ENCODE data around the gene HOATZ.

- RRBS, result 4% methylated on average over 5 of the region's 34 CpGs
Measured at GRCh38 chr11:111514549-111515150, at the start of gene HOATZ. TSS of gene HOATZ (plus strand) at chr11:111514778.

- RRBS, result 53% methylated on average over 15 of the region's 42 CpGs
Measured at GRCh38 chr11:111541167-111542065, 896 bp downstream of the LAYN start.

GRCh38 chr11:111601703-111602368 lies 413 bp upstream of the SIK2 start:
- RRBS, result 8% methylated on average over 7 of the region's 50 CpGs

GRCh38 chr11:111626526-111627456 lies 24.5 kb downstream of the SIK2 start:
- RRBS, result no CpG with 5 or more reads among the region's 5 CpGs

DNA sequence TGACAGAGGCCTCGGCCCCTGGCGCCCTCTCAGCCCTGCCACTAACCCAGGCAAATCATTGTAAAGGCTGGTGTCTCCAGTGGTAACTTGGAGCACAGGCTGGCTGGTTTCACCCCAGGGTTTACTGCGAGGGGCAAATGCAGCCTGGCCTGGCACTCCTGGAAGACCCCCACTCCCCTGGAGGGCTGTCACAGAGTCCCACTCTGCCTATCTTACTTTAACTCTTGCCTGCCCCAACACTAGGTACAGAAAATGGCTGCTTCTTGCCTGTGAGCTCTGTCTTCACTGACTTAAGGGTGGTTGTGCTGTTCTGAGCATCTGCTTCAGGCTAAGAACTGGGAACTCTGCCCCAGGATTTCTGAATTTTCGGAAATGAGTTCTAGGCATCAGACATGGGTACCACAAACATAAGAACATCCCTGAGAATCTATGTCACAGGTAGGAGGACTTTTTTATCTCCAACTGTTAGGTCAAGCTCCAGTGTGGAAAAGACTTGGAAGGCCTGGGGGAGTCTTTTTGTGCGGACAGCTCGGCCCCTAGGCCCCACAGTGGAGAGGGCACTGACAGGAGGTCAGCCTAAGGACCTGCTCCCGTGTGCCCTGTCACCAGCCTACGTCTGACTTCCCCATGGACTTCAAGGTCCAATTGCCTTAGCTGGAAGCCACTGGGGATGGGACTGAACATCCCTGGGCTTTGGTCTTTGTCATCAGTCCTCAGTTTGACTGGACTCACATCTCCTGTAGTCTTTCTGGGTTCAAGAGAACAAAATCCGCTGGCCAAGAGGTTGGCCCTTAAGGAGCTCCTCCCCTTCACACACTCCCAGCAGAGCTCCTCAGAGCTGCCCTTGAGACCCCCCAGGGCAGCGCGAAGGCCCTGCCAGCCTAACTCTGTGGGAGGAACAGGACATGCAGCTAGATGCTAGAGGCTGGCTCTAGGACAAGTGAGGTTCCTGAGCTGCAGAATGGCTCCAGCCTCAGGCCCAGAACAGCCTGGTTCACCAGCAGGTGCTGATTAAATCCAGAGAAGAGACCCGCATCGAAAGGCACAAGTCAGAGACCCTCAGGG lies 31.9 kb downstream of the PPP2R1B start:
- RRBS, result no CpG with 5 or more reads among the region's 13 CpGs

DNA sequence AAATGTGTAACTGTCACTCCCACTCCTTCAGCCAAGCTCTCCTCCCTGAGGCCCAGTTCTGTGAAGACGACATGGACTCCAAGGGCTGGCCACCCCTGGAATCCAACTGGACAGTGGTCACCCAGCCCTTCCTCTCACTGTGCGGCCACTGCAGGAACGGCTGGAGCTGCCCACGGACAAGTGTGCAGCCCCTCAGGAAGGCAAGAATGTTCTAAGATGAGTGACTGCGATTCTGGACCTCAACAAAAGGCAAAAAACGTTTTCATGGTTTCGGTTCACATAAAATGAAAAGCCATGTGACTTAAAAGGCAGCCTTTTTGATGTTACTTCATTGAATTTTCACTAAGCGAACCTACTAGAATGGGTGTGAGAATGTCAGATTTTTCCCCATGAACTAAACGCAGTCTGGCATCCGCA lies 29.8 kb downstream of the PPP2R1B start:
- RRBS, result no CpG with 5 or more reads among the region's 10 CpGs

GRCh38 chr11:111845071-111846093 lies 26.0 kb downstream of the ALG9 start:
- RRBS, result no CpG with 5 or more reads among the region's 12 CpGs

DNA sequence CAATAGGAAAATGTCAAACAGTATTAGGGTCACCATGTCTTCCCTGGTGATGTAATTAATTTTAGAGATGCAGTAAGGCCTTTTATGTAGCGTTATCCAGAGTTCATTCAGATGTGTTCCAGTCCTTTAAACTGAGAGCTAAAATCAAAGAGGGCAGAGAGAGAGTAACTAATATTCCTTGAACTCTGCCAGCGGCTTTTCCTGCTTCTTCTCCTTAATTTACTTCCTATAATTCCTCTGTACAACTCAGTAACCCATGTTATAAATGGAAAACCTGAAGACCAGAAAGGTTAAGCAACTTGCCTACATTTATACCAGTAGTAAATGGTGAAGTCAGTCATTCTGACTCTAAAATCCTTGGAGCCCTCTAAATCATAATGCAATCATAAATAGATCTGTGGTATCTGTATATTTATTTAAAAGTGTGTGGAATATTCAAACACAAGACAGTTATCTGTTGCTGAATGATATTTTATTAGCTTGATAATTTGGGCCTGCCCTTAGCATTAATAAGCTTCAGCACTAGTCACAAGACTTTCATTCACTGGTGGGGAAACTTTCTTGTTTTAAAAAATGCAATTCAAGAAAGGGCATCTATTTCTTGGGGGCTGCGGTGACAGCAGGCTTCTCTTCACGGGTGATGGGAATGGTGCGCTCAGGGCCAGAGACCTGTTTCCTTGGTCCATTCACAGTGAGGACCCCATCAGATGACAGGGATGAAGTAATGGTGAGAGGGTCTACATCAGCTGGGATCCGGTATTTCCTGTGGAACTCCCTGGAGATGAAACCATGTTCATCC lies 3.2 kb downstream of the CRYAB start:
- RRBS, result no CpG with 5 or more reads among the region's 6 CpGs

GRCh38 chr11:111960810-111961551 lies 23.8 kb downstream of the DIXDC1 start:
- RRBS, result no CpG with 5 or more reads among the region's 7 CpGs

- RRBS, result no CpG with 5 or more reads among the region's 5 CpGs
Measured at GRCh38 chr11:112032936-112033764, 7.9 kb downstream of the DLAT start.

DNA sequence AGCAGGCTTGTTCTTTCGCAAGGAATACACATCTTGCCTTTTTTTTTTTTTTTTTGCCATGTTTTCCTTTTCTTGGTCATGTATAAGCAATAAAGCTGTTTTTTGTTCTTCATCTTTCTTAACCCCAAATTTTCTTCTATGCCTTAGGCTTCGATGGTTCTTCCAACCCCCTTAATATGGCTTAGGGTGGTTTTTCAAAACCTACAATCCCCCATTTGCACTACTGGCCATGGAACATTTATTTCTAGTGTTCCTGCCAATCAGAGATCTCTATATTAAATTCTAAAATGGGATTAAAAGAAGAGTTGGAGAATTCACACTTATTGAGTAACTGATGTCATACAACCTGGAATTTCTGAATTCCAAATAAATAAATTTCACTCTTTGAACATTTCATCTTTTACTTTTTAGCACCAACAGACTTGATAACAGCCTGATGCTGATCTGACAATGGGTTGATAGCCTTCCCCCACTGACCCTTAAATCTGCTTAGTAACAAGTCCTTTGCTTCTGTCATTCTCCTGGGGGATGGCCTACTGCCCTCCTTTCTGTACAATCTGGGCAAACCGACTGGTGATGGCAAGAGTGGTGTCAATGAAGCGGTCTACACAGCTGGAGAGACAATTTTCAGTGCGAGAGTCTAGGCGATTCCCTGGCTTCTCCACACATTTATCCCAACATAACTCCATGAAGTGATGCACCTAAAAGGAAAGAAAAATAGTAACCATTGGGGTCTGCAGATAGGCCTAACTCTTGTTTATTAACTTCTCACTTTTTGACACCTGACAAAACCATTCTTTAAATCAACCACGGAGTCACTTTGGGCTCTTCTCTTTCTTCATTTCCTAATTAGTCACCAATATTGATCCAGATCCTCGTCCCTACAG lies 1.6 kb downstream of the TIMM8B start:
- RRBS, result no CpG with 5 or more reads among the region's 8 CpGs

DNA sequence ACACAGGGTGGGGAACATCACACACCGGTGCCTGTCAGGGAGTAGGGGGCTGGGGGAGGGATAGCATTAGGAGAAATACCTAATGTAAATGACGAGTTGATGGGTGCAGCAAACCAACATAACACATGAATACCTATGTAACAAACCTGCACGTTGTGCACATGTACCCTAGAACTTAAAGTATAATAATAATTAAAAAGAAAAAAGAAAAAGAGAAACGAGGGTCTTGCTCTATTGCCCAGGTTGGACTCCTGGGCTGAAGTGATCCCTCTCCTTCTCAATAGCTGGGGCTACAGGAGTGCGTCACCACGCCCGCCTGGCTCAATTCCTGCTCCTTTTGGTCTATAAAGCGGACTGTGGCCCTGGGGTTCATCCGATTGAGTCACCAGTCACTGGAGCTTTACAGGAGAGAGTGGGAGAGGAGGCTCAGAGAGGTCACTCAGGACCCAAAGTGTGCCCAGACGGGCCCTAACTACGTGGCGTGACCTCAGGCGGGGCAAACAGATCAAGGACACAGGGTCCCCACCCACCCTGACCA lies 475 bp upstream of the PTS start:
- RRBS, result no CpG with 5 or more reads among the region's 13 CpGs

GRCh38 chr11:112523364-112523743 lies 262.7 kb upstream of the PLET1 start:
- RRBS, result no CpG with 5 or more reads among the region's 4 CpGs

DNA sequence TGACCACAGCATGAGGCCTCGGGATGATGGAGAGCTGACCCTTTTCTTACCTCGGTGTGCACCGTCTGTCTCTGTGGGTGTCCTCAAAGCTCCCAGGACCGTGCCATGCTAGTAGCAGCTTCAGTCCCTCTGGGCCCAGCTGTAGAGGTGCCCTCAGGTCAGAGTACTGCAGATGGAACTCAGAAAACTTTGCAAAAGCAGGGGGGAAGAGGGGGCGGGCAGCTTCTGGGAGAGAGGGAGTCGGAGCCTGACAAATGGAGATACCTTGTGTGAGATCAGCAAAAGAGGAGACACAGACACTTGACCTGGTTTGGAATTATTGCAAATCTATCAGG lies 292.4 kb upstream of the PLET1 start:
- RRBS, result no CpG with 5 or more reads among the region's 6 CpGs

DNA sequence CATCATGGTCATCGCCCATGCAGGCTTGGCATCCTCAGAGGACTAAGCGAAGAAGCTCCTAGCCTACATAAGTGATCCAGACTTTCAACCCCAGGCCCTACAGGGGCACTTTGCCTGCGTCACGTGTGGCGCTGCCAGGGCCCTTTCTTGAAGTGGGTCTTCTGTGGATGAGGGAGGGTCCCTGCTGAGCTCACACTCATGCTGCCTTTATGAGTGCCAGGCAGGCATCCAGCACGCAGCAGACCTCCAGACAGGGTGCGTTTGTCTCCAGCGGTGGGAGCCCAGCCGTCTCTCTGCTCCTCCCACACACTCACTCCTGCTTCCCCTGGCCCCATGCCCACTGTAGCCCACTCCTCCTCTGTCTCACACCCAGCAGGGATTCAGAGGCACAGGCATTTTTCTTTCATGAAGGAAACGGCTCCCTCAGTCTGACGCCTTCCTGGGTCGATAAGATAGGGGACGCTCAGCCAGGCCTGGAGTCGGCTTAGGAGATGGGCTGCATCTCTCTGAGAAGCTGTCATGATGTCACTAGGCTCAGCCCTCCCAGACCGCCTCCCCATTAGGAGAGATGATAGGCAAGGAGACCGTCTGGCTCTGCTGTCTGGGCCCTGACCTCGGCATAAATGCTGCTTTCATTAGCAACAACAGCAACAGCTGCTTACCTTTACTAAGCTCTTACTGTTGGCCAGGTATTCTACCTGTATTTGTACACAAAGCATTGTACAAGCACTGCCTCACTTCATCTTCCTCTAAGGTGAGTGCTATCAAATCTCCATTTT lies 183.9 kb upstream of the NCAM1 start:
- RRBS, result no CpG with 5 or more reads among the region's 17 CpGs

- RRBS, result no CpG with 5 or more reads among the region's 8 CpGs
Measured at GRCh38 chr11:112834088-112835013, 126.9 kb upstream of the NCAM1 start.

- RRBS, result no CpG with 5 or more reads among the region's 3 CpGs
Measured at GRCh38 chr11:112852402-112852631, 108.9 kb upstream of the NCAM1 start.

DNA sequence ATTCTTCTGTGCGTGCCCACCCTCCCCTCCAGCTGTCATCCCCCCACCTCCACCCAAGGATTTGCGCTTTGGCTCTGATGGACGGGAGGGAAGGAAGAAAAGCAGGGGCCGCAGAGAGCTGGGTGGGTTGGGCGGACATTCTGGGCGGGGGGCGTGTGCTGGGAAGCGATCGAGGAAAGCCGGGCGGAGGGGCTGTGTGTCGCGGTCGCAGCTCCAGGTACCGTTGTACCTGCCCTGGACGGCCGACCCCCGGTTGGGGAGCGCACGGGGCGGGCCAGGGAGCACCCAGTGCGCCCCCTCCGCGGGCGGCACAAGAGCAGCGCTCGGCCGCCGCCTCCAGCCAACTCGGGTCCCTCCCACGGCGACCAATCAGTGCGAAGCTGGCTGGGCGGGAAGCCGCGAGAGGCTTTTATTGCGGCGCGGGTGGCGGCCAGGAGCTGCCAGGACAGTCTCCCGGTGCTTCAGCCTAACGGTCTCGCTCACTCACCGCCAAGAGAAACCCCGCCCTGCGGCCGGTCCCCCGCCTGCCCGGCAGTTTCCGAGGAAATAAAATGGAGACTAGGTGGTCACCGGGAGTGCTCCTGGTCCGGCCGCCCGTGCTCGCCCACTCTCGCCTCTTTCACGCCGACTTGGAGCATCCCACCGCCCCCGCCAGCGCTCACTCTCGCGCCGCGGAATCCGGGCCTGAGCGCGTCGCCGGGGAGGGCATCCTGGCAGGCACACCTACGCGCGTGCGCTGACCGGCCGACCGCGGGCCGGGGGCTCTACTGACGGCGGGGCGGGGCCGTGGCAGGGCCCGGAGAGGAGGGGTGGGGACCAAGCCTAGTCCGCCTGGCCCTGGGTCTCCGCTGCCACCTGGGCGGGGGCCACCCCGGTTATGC lies 1.7 kb downstream of the NCAM1 start:
- RRBS, result 5% methylated on average over 44 of the region's 88 CpGs

- RRBS, result no CpG with 5 or more reads among the region's 5 CpGs
Measured at GRCh38 chr11:113056801-113057534, 95.7 kb downstream of the NCAM1 start.